ENCODE measurements around the genes SLC24A4 and LGMN.

GRCh38 chr14:91750687-91751433 lies 19.0 kb upstream of the CATSPERB start:
- PRO-cap = no peak

GRCh38 chr14:91792245-91792716 lies 60.4 kb upstream of the CATSPERB start:
- PRO-cap = no peak

DNA sequence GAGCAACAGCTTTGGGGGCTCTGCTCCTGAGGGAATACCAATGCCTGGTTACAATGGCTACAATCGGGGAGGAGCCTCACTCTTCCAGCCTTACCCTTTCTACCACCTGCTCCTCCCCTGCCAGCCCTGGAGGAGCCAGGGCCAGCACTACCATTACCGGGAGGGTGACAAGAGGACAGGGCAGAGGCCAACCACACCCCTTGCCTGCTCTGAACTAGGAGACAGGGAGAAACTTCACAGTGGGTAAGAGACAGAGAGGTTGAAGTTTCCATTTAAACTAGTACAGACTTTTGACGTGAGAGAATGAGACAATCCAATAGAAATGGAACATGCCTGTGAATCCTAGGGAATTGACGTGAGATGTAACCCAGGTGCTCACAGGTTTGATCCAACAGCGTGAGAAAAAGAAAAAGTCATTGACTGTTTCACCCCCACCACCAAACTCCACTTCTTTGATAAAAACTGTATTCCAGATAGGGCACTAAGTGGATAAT lies 8.3 kb upstream of the TC2N start:
- PRO-cap = no peak

DNA sequence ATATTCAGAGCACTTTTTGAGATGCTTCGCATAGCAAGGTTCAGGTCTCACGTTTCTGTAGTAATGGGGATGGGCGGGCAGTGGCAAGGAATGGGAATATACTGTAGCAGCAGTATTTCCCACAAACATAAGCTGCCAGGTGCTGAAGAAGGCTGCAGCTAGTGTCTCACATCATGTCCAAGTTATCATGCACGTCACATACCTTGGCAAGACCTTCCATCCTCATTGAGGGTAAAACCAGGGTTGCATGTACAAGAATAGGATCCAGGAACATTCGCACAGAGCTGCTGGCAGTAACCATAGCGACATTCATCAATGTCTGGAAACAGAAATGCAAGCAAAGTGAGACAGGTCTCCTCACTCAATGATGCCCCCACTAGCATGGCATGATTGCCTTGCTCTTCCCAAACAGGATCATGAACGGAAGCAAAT lies 23.7 kb upstream of the TC2N start:
- PRO-cap = no peak

DNA sequence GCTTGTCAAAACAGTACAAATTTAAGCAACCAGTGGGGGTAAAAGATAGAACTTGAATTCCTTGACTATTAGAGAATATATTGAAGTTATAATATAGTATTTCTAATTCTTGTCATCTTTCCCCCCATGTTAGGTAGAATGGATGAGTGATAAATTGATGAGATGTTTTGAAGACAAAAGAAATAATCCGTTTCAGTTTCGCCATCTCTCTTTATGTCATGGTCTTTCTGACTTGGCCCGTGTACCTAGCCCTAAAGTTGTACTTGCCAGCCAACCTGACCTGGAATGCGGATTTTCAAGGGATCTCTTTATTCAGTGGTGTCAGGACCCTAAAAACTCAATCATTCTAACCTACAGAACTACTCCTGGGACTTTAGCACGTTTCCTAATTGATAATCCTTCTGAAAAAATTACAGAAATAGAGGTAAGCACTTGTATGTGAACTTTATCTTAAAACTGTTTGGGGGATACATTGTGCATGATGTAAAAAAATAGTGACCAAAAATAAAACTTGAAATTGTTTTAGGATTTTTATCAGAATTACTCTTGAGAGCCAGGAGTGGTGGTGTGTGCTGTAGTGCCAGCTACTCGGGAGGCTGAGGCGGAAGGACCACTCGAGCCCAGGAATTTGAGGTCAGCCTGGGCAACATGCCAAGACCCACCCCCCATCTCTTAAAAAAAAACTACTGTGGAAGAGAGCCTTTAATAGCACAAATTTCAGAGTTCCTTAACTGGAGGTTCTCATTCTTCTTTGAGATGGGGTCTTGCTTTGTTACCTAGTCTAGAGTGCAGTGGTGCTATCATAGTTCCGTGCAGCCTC lies 21.3 kb downstream of the CPSF2 start:
- PRO-cap = no peak

DNA sequence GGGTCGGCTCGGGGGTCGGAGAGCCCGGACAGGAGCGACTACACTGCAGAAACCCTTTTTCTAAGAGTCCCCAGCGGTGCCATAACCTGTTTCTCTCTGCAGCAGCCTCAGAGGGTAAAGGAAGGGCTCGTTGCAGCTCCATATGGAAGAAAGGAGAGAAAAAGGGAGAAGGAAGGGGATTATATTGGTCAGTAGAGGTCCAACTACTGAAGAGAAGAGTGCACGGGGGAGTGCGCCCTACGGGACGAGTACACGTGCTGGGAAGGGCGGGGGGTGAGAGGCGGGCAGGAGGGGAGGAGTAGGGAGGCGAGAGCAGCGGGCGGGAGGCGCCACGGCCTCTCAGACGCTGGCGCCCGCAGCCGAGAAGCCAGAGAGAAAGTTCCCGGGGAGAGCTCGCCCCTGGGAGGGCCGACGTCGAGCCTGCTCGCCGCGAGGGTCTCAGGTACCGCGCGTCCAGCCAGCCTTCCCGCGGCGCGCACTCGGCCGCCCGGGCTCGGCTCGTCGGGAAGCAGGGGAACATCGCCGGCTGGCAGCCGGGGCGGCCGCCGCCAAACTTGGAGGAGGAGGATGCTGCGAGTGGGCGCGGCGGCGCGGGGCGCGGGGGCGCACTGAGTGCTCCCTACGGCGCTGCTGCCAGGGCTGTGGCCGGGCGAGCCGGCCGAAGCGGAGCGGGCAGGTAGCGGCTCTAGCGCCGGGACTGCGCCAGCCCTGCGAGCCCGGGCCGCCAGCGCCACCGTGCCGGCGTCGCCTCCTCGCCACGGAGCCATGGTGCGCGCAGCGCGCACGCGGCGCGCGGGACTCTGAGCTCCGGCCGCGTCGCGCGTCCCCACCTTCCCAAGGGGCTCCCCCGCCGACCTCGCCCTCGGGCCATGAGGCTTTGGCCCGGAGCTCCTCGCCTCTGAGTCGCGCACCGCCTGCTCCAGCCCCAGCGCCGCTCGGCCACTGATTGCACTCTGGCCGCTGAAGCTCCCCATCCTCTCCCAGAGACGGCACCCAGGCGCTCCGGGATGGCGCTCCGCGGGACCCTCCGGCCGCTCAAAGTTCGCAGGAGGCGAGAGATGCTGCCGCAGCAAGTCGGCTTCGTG lies at the start of gene SLC24A4:
TSS of gene SLC24A4 (plus strand) at position 342 of the 1,085 bp plus-strand sequence.
- PRO-cap = no peak

GRCh38 chr14:92527716-92528068 lies 14.1 kb downstream of the RIN3 start:
- PRO-cap = no peak

DNA sequence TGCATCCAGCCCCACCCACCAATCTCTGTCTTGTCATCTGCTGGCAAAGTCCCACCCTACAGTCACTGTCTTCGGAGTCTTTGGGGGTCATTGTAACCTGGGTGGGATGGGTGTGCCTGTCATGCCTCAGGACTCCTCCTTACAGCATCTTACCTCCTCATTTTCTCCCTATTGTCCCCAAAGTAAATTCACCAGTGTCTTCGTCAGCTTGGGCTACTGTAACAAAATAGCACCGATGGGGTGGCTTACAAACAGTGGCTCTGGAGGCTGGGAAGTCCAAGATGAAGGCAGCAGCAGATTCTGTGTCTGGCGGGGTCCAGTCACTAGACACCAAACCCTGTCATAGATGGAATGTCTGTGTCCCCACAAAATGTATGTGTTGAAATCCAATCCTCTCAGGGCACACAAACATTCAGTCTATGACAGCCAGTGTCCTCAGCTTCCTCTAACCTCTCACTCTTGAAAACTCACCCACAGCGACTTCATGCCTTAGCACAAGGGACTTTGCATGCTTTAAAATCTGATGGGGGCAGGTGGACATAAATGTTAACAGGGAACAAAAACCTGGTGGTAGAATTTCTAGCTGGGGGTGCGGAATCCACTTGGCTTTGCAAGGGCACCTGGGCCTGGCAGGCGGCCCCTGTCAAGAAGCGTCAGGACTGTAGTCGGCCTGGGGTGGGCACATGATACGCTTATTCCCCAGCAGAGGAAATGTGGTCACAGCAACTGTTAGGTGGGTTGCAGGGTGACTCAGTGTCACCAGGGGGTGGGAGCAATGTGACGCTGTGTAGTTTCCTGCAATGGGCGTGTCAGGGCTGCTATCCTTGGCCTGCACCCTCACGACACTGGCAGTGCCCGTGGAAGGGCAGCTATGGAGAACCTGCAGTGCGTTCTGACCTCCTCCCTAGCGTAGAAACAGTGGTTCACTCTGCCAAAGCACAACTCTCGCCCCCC lies 17.6 kb downstream of the RIN3 start:
- PRO-cap = bidirectional peak, plus-strand start at position 851 of the sequence, minus-strand start at position 661 of the sequence; unidirectional peak, plus-strand start at position 851 of the sequence

- PRO-cap = no peak
Measured at GRCh38 chr14:92586588-92587586, 73.3 kb downstream of the RIN3 start.

- PRO-cap = no peak
Measured at GRCh38 chr14:92601670-92602649, 88.4 kb downstream of the RIN3 start.

GRCh38 chr14:92646918-92647652 lies 101.3 kb downstream of the LGMN start:
- PRO-cap = no peak

GRCh38 chr14:92657208-92658081 lies 91.0 kb downstream of the LGMN start:
- PRO-cap = bidirectional peak, plus-strand start at chr14:92657779, minus-strand start at chr14:92657645

DNA sequence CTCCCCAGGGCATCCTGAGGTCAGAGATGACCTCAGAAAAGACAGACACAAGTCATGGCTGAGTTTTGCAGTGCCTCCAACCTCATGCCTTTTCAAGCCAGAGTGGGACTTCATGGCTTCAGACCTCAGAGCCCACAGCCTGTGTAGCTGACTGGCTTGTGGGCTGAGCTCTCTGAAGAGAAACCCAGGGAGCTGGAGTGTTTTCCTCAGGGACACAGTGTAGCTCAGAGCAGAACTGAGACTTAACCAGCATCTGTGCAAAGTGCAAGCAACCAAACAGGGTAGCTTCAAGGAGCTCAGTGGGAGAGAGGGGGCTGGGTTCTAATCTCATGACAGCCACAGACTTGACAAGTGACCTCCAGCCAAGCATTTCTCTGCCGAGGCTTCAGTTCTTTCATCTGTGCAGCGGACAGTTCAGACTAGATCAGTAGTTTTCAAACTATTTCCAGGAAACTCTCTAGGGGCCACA lies 80.1 kb downstream of the LGMN start:
- PRO-cap = no peak

- PRO-cap = no peak
Measured at GRCh38 chr14:92675494-92675747, 73.0 kb downstream of the LGMN start.

- PRO-cap = no peak
Measured at GRCh38 chr14:92692932-92693296, 55.5 kb downstream of the LGMN start.

GRCh38 chr14:92694315-92695072 lies 53.9 kb downstream of the LGMN start:
- PRO-cap = no peak

GRCh38 chr14:92719143-92719441 lies 29.3 kb downstream of the LGMN start:
- PRO-cap = unidirectional peak, minus-strand start at chr14:92719306

- PRO-cap = unidirectional peak, plus-strand start at chr14:92748416; bidirectional peak, plus-strand start at chr14:92748782, minus-strand start at chr14:92748627
Measured at GRCh38 chr14:92748347-92748979, at the start of gene LGMN. LGMN (minus strand) TSS chr14:92748627.

DNA sequence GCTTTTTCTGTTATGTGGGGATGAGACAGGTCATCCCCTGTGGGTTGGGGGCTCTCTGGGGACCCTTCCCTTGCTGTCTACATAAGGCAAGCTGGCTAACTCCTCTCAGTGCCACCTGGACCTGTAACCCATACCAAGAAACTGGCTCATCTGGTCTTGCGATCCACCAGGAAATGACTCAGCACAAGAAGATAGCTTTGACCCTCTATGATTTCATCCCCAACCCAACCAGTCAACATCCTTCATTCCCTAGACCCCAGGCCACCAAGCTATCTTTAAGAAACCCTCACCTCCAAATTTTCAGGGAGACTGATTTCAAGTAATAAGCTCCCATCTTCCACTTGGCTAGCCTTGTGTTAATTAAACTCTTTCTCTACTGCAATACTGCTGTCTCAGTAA lies 7.9 kb upstream of the GOLGA5 start:
- PRO-cap = no peak

DNA sequence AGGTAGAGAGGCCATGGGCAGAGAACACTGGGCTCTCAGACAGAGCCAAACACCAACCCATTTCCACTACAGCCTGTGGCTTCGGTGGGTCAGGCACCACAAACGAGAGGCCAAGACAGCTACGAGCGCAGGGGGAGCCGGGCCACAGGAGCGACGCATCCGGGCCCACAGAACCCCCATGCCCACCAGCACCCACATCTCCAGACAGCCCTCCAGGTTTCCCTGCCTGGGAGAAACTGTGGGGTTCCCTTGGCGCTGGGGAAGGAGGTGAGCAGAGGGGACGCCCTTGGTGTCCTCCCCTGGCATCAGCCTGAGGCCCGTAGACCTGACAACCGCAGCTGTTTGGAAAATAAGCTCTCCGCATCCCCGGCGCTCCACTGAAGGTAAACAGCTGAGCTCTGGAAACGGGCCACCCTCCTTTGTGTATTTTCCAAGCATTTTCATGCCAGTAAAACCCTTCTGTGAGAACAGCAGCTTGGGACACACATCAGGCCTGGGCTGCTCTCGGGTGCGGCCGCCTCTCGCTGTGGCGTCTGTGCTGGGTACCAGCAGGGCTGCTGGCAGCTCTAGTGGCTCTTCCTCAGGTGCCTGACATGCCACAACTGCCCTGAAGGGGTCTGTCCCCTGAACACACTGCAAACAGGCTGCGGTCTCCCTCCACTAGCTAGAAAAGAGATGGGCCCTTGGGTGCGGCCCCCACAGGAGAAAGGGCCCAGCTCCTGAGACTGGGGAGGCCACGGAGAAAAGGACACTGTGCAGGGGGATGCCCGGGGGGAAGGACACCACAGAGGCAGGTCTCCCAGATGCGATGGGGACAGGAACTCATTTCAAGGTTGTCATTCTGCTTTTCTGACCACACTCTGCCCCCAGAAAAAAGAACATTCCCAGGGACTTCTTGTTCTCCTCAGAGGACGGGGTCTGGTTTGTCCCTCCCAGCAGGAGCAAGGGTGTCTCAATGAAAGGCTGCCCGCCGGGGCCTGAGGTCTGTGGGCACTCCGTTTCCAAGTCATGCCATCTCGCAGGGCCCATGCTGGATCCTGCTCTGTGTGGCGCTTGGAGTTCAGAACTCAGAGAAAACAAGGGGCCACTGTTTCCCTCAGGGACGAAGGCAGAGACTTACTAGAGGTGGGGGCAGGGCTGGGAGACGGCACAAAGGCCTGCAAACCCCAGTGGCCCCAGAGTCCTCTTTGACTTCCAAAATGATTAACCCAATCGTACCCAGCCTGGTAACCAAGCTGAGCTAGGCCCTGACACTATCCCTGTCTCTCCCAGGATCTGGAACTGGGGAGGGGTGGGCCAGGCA lies 96.2 kb downstream of the ITPK1 start:
- PRO-cap = no peak

Data from jejunum (tissue), 1 donor.